Heart right ventricle (tissue), 2 donors: ENCODE measurements around a stretch of chr7.

DNA sequence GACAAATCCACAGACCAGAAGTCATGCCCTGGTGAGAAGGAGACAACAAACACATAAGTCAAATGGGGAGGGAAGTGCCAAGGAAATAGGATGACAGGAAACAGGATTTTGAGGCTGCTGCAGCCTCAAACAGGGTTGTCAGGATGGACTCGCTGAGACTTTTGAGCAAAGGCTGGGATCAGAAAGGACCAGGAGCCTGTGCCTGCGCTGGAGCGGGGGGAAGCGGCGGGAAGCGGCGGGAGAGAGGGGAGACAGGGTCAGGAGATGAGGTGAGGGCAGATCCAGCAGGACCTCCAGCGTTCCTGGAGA, 2.2 kb upstream of the NOM1 start:
- PRO-cap, 2 experiments = no peak in any of the 2 experiments

- PRO-cap, 2 experiments = no peak in any of the 2 experiments
Observed at GRCh38 chr7:157006461-157006893, 4.0 kb downstream of the MNX1 start.

GRCh38 chr7:157018917-157019695, 8.6 kb upstream of the MNX1 start:
- PRO-cap, 2 experiments = no peak in any of the 2 experiments

DNA sequence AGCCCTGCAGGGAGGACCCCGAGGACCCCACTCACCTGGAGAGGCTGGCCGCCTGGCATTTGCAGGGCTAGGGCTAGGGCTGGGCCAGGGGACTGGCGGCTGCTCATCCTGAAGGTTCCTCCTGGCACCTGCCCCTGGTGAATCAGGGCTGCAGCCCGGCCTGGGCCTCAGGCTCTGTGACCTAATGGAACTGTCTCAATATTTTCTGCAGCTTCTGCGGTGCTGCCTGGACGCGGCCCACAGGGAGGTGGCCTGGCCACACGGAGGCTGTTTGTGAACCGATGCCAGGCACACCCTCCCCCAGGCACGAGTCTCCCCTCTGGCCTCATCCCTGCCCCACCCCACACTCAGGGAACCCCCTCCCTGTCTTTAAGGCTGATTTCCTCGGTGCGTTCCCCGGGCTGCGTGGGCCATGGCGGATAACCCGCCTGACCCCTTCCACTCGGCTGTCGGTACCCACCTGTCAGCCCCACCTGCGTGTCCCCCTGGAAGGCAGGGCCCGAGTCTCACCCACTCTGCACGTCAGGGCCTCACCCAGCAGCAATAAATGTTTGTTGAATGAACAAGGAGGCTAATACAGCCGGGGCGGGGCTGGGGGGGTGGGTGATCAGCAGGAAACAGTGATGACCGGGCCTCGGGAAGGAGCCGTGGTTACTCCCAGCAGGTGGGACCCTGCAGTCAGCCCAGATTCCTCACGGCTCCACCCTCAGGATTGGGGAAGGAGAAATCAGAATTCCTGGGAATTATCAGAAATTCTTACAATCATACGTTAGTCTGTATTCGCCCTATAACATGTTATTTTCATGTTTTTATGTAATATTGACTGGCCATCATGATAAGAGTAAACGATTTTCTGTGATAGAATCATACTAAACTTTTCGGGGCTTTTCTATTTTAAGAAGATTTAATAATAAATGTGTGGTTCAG, 54.4 kb upstream of the DNAJB6 start:
- PRO-cap, 2 experiments = no peak in any of the 2 experiments

DNA sequence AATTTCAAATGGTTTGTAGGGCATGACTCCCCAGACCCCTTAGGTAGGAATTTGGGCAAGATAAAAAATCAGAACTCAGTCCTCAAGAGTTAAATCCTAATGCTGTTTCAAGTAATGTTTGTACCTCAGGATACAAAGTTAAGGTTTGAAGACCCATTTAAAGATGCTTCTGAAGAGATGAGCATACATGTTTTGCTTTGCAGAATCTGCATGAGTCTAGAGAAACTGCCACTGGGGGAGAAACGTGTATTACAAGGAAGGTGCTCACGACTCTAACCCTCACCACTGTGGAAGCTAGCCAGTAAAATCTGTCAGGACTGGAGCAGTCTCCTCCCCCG, 40.4 kb downstream of the DNAJB6 start:
- PRO-cap, 2 experiments = no peak in any of the 2 experiments

GRCh38 chr7:157397478-157398299, 60.9 kb downstream of the DNAJB6 start:
- PRO-cap, 2 experiments = no peak in any of the 2 experiments

DNA sequence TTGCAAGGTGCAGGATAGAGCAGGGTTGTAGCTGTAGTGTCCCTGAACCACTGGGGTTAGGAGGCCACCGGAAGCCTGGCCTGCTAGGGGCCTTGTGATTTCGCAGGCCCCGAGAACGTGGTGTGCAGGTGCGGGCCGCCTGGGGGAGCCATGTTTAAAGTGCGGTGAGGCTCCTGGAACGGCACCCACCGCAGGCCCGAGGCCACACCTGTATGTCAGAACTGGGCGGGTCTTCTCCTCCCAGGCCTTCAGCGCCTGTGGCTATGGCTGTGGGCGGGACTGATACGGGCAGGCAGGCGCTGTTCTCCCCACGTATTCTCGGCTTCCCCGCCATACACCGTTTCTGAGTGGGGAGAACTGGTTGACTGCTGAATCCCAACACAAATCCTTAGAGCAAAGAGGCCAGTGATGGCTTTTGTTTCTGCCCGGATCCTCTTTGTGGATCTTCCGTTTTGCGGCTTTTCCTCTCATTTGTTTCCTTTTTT, 74.8 kb downstream of the DNAJB6 start:
- PRO-cap, 2 experiments = no peak in any of the 2 experiments

DNA sequence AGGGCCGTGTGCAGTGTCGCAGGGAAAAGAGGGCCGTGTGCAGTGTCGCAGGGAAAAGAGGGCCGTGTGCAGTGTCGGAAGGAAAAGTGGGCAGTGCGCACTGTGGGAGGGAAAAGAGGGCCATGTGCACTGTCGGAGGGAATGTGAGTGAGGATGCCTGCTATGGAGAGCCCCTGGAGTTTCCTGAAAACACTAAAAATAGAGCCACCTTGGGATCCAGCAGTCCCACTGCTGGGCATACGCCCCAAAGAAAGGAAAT, 188.9 kb downstream of the DNAJB6 start:
- PRO-cap, 2 experiments = no peak in any of the 2 experiments

GRCh38 chr7:157797357-157797856, 460.6 kb downstream of the DNAJB6 start:
- PRO-cap, 2 experiments = no peak in any of the 2 experiments

- PRO-cap, 2 experiments = peak in 1 of 2 experiments; most common minus-strand start chr7:157824446 (in 1)
Observed at GRCh38 chr7:157824285-157824646, 487.5 kb downstream of the DNAJB6 start.

DNA sequence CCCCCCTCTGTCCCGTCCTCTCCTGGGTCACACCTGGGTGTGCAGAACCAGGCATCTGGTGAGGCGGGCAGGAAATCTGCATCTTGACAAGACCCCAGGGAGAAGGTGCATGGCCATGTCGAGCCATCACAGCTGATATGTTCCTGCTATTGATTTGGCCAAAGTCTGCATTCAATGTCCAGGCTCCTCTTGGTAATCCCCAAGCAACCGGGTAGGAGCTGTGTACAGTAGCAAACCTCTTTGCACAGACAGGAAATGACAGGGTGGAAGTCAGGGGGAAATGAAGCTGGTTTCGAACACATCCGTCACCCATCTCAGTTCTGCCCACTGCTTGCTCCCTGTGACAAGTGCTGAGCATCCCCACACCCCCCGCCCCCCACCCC, 554.2 kb downstream of the DNAJB6 start:
- PRO-cap, 2 experiments = no peak in any of the 2 experiments

DNA sequence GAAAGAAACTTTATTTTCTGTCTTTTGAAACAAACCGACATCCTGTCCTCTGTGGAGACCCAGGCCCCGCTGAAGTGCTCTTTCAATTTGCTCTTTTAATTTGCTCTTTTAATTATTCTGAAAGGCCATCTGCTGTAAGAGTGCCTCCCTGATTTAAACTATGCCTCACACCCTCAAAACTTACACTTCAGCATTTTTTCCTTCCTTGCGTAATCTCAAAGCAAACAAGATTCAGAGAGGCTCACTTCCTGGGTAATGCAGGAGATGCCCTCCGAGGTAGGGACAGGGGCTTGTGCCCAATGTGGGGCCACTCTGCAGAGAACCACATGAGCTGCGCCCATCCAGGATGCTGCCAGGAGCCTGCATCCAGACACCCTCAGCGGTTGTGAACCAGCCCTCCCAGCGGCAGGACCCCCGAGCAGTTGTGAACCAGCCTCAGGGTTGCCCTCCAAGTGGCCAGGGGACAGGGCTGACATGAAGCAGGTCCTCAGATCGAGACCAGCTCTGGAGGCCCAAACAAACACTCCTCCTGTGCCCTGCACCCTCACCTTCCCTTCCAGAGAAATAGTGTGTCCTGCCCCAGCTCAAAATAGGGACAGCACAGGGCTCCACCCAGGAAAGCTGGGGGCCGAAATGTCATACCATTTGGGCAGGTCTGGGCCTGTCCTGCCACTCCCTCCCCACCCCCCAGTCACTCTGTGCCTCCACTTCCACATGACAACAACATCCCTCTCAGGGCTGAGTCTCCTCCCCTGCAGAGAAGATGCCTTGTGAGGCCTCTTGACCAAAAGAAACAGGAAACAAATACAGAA, 190.4 kb downstream of the PTPRN2 start:
- PRO-cap, 2 experiments = no peak in any of the 2 experiments

- PRO-cap, 2 experiments = no peak in any of the 2 experiments
Observed at GRCh38 chr7:158451427-158451974, 136.1 kb downstream of the PTPRN2 start.

- PRO-cap, 2 experiments = no peak in any of the 2 experiments
Observed at GRCh38 chr7:158583421-158584085, 4.1 kb downstream of the PTPRN2 start.

DNA sequence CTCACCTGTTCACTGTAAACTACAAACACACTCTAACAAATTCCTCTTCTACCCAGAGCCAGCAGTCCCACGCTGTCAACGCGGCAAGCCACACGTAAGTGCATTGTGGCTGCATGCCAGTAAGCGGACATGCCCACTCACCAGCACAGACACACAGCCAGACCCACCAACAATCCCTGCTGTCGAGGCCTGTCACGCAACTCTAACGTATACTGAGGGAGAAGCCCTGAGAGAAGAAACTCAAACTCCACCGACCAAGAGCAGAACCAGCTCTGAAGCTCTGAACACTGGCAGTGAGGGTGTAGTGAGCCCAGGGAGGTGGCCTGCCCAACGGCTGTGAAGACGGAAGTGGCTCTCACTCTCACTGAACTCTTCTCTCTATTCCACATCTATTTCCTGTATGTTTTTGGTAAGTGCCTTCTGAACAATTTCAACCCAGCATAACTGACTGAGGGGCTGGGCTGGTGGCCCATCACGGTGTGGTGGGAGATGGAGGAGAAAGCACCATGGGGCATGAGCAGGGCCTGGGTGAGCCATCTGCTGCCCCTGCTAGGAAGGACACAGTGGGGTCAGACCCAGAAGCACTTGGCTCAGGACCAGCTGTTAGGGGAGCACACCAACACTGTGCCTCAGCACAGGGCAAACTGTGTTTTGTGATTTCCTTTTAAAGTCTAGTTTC, 41.5 kb downstream of the NCAPG2 start:
- PRO-cap, 2 experiments = no peak in any of the 2 experiments

DNA sequence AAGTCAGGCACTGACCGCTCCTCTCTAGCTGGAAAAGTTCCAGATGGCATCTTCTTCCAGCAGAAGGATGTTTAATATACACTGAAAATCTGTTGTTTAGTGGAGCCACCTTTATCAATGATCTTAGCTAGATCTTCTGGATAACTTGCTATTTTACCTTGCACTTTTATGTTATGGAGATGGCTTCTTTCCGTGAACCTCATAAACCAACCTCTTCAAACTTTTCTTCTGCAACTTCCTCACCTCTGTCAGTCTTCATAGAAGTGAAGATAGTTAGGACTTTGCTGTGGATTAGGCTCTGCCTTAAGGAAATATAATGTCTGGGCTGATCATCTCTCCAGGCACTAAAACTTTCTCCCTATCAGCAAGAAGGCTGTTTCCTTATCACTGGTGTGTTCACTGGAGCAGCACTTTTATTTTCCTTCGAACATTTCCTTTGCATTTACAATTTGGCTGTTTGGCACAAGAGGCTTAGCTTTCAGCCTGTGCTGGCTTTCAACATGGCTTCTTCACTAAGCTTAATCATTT, 52.9 kb downstream of the ESYT2 start:
- PRO-cap, 2 experiments = no peak in any of the 2 experiments

- PRO-cap, 2 experiments = no peak in any of the 2 experiments
Observed at GRCh38 chr7:158812476-158813142, 16.7 kb downstream of the ESYT2 start.

- PRO-cap, 2 experiments = no peak in any of the 2 experiments
Observed at GRCh38 chr7:158815120-158816051, 13.9 kb downstream of the ESYT2 start.

GRCh38 chr7:158825563-158826492, 3.5 kb downstream of the ESYT2 start:
- PRO-cap, 2 experiments = no peak in any of the 2 experiments

DNA sequence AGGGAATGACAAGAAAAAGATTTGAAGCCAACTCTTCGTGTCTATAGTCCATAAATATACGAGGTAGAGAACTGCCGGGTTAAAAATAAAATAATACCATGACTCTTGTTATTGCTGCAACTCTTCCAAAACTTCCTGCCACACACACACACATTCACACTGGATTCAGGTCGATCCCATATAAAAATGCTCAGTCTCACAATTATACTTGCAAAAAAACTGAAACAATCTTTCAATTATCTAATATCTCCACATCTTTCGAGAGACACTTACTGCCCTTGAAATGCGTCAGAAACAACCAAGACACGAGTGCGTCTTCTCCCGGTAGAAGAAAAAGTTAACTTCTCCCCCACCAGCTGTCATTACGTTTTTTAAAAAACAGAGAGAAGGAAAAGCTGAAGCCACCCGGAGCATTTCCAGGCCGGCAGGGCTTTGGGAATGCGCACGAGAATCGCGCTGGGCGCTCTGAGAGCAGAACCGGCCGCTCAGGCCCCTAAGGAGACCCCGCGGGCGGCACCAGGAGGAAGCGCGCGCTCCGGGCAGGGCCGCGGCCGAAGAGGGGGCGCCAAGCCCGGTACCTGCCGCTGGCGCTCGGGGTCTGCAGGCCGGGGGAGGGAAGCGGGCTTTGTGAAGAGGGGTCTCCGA, 1.3 kb downstream of the ESYT2 start:
- PRO-cap, 2 experiments = peak in 1 of 2 experiments; most common plus-strand start position 157 of the sequence (in 1)